Skeletal muscle satellite cell (primary cell): Measurements from ENCODE around the gene NEIL1.

- CAGE, long polyA plus RNA: no peak
Measured at GRCh38 chr15:75019504-75020391, 3.6 kb upstream of the PPCDC start.

GRCh38 chr15:75024069-75024530 lies 710 bp downstream of the PPCDC start:
- CAGE, long polyA plus RNA: no peak

DNA sequence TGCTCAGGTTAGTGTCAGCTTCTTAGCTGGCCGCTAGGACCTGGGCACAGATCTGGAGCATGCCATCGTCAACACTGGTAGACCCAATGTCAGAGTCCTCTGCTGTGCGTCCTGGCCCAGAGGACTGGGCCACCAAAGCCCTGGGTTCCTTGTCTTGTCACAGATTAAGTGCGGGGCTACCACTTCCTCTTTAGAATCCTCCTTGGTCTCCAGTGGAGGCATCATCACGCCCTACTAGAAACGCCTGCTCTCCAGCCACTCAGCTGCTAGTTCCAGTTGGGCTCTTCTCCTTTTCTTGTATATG lies 11.2 kb downstream of the PPCDC start:
- CAGE, long polyA plus RNA: no peak

GRCh38 chr15:75051318-75051947 lies 28.0 kb downstream of the PPCDC start:
- CAGE, long polyA plus RNA: no peak

DNA sequence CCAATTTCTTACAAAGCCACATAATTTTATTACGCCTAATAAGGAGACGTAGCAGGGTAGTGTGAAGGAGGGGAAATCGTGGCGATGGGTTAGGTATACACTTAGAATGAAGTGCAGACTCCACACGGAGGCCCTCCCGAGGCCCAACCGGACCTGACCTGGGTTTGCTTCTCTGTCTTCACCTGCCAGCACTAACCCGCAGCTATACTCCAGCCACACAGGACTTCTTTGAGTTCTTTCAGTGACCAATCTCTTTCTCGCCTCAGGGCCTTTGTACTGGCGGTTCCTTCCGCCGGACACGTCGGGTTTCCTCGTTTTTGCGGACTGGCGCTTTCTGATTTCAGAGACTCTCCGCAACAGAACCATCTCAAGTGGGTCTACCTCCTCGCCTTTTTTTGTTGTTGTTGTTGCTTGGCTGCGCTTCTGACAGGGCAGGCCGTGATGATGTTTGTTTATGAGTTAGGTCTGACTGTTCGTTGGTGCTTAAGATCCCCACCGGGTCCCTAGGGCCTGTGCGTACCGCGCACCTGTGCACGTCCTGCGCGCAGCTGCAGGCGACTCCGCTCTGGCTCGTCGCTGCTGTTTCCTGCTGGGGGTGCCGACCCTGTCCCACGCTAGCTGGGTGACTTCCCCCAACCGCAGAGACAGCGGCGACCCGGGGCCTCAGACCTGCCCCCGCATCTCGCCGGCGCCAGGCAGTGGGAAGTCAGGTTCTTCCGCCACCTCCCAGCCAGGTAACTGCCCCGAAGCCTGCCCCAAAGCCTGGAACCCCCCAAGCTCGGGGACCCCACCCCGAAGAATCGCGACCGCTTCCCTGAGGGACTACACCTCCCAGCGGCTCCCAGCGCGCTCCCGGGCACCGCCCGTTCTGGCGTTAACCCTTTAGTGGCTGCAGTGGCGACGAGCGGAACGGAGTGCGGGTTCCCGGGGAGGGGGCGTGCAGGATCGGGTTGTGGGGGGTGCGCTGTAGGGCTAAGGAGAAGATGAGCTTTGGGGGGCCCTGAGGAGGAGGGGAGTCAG lies at the start of gene NEIL1:
NEIL1 (plus strand) TSS at position 300 of the 1,020 bp plus-strand sequence.
- CAGE, long polyA plus RNA: no peak

DNA sequence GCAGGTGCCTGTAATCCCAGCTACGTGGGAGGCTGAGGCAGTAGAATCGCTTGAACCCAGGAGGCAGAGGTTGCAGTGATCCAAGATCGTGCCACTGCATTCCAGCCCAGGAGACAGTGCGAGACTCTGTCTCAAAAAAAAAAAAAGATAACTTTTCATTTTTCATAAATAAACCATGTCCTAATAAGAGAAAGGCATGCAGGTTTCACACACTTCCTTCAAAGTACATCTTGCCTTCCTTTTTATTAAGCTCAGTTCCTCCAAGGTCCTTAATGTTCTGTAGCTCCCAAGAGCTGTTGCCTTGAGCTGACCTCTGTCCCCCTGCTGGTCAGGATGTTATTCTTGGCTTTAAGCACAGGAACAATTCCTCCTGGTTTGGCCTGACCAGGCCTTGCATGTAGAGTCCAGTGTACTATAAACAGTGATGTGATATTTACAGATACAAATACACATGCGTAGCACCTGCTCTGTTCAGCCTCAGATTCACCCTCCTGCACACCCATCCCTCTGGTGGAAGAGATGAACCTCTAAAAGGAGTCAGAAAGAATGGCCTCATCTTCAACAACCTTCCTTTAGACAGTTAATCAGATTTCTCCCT lies 46.7 kb downstream of the PTPN9 start:
- CAGE, long polyA plus RNA: no peak

- CAGE, long polyA plus RNA: no peak
Measured at GRCh38 chr15:75620675-75621108, 4.8 kb downstream of the SNUPN start.

- CAGE, long polyA plus RNA: no peak
Measured at GRCh38 chr15:75673319-75673981, 25.7 kb downstream of the SNX33 start.

DNA sequence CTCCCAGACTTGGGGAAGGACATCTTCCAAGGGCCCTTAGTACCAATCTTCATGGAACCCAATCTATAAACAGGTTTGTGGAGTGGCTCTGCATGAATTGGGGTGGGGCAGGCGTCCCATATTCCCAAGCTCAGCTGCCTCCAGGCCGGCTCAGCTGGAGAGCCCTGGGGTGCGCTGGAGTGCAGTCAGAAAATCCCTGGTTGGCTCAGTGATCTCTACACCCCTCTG lies 5.1 kb downstream of the CSPG4 start:
- CAGE, long polyA plus RNA: no peak

- CAGE, long polyA plus RNA: no peak
Measured at GRCh38 chr15:75775259-75775813, 51.5 kb downstream of the ODF3L1 start.

DNA sequence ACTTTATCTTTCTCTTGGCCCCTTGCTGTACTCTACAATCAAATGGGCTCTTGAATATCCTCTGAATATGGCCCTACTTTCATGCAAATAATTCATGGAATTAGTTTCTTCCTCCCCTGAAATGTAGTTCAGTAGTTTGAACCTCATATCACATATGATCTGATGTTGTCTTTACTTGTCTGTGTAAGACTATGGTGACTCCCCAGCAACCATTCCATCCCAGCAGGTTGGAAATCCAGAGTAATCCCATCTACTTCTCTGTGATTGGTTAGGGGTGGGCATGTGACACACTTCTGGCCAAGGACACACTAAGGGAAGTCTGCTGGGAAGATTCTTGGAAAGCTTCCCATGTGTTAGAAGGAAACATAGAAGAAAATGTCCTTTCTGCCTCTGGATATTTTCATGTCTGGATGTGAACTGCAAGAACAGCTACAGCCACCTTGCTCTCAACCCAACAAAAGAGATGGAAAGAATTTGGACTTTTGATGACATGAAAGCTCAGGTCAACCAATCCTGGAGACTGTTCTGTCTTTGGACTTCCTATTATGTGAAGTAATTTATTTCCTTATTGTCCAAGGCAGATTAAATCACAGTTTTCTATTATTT lies 2.6 kb upstream of the UBE2Q2 start:
- CAGE, long polyA plus RNA: no peak

DNA sequence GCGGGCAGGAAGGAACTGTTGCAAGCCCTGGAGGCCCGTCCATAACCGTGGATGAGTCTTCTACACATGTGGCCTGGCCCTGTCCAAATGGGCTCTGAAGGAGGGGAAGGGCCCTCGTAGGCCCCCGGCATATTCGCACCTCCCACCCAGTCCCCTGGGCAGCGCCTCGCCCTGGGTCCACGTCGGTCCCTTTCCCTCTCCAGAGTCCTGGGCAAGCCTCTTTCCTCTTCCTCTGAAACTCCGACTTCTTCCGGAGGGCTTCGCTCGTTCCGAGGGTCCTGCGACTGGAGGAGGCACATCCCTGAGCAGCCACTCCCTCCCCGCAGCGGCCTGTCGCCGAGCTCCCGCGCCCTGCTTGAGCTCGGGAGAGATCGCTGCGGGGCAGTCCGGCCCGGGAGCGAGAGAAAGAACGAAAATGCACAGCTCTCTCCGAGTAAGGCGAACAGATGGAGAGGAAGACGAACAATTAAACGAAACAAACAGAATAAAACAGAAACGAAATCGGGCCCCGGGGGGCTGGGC lies 3.2 kb downstream of the ISL2 start:
- CAGE, long polyA plus RNA: no peak

- CAGE, long polyA plus RNA: no peak
Measured at GRCh38 chr15:76466121-76466709, 129.6 kb downstream of the ISL2 start.

- CAGE, long polyA plus RNA: no peak
Measured at GRCh38 chr15:76466966-76467653, 130.5 kb downstream of the ISL2 start.

DNA sequence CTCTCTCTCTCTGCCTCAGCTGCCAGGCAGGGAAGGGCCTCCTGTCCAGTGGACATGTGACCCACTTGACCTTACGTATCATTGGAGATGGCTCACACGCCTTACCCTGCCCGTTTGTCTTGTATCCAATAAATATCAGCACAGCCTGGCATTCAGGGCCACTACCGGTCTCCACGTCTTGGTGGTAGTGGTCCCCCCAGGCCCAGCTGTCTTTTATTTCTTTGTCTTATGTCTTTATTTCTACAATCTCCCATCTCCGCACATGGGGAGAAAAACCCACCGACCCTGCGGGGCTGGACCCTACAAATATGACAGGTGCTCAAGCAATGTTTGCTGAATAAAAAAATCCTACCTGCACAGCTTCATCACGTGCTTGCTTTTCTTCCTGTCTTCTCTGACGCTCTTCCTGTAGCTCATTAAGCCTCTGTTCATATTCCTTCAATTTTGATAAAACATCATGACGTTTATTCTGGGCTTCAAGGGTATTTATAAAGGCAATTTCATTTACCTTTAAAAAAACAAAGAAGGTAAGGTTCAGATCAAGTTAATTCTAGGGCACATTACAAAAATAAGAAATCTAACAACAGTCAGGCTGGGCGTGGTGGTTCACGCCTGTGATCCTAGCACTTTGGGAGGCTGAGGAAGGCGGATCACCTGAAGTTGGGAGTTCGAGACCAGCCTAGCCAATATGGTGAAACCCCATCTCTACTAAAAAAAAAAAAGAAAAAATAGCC lies 172.1 kb downstream of the SCAPER start:
- CAGE, long polyA plus RNA: no peak

- CAGE, long polyA plus RNA: no peak
Measured at GRCh38 chr15:76979365-76979784, 15.6 kb upstream of the PSTPIP1 start.

- CAGE, long polyA plus RNA: no peak
Measured at GRCh38 chr15:77035272-77036339, 35.3 kb downstream of the TSPAN3 start.

- CAGE, long polyA plus RNA: no peak
Measured at GRCh38 chr15:77106904-77107824, 36.3 kb upstream of the TSPAN3 start.

GRCh38 chr15:77334612-77335989 lies 84.8 kb downstream of the PEAK1 start:
- CAGE, long polyA plus RNA: no peak

GRCh38 chr15:77372603-77373183 lies 47.2 kb downstream of the PEAK1 start:
- CAGE, long polyA plus RNA: no peak